M059J (cell line): ENCODE data around the gene MAB21L3.

DNA sequence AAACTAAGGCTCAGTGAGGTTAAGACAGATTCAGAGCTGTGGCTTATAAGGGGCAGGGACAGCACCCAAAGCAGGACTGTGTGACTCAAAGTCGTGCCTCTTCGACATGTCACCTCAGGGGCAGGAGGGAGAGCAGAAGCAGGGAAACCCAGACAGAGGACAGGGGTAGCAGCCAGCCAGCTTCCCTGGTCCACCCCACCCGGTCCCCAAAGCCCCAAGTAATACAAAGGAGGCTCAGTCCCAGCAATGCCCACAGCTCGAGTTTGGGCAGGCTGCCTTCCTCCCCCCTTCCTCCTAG lies 2.5 kb downstream of the RHOC start:
- RAMPAGE, long total RNA: no peak

DNA sequence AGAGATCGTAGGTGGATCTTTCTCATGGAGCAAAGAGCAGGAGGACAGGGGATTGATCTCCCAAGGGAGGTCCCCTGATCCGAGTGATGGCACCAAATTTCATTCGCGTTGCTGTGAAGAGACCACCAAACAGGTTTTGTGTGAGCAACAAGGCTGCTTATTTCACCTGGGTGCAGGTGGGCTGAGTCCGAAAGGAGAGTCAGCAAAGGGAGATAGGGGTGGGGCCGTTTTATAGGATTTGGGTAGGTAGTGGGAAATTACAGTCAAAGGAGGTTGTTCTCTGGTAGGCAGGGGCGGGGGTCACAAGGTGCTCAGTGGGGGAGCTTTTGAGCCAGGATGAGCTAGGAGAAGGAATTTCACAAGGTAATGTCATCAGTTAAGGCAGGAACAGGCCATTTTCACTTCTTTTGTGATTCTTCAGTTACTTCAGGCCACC lies 106.9 kb downstream of the TAFA3 start:
- RAMPAGE, long total RNA: no peak

DNA sequence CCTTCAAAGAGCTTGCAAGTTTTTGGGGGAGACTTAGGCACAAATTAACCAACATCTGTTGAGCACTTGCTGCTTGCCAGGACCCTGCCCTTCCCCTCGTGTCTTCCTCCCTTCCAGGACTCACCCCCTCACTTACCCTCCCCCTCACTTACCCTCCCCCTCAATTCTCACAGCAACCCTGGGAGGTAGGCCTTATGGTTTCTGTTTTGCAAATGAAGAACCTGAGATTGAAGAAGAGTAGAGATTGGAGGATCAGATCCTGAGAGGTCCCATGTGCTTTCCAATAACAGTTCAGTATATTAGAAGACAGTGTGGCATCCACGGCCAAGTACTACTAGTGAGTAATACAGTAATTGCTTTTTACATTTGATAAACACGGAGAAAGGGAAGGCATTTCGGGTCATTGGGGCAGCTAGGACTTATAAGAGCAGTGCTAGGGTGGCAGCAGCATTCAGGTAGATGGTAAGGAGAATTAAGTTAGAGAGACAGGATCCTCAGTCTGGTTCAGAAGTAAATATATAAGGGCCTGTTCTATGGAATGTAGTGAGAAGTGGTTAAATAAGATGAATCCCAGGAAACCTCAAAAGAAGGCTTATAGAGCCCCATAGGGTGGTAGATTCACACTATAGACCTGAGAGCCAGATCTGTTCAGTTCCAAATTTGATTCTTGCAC lies 1.5 kb upstream of the SLC16A1 start:
- RAMPAGE, long total RNA: no peak

GRCh38 chr1:112998826-112999491 lies 43.0 kb upstream of the SLC16A1 start:
- RAMPAGE, long total RNA: no peak

- RAMPAGE, long total RNA: no peak
Observed at GRCh38 chr1:113046476-113047185, 26.4 kb upstream of the LRIG2 start.

- RAMPAGE, long total RNA: no peak
Observed at GRCh38 chr1:113557440-113558071, 167.2 kb downstream of the MAGI3 start.

- RAMPAGE, long total RNA: no peak
Observed at GRCh38 chr1:113928146-113928839, 831 bp upstream of the HIPK1 start.

- RAMPAGE, long total RNA: no peak
Observed at GRCh38 chr1:113956957-113957431, 22.3 kb upstream of the OLFML3 start.

DNA sequence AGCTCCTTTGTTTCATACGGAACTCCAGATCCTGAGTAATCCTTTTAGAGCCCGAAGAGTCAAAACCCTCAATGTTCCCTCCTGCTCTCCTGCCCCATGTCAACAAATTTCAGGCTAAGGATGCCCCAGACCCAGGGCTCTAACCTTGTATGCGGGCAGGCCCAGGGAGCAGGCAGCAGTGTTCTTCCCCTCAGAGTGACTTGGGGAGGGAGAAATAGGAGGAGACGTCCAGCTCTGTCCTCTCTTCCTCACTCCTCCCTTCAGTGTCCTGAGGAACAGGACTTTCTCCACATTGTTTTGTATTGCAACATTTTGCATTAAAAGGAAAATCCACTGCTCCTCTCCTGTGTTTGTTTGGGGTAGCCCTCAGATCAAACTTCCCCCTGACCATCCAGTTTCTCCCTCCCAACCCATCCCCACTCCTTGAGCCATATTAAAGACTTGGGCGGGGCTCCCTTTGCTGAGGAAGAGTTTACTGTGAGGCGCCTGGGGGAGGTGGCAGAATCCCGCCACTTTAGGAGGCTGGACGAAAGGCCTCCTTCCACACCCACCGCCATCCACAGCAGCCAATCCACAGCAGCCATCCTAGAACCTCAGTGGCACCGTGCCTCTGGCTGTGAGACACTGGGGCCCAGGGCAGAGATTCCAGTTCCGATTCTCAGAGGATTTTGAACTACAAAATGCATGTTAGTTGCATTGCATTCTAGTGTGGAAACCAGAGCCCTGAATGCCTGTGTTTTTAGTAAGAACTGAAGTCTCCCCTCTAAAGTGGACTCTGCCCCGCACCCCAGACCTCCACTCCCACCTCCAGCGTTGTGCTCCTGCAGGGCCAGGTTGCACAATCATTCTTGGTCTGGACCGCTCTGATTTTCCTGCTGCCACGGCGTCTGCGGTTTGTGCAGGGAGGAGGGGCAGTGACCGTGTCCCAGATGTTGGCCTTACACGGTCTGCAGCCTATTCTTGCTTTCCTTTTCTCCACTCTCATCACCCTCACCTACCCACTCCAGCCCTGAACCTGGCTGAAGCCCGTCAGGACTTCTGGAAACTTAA lies 3.0 kb downstream of the OLFML3 start:
- RAMPAGE, long total RNA: no peak

GRCh38 chr1:114235942-114236276 lies 82.2 kb upstream of the SYT6 start:
- RAMPAGE, long total RNA: no peak

DNA sequence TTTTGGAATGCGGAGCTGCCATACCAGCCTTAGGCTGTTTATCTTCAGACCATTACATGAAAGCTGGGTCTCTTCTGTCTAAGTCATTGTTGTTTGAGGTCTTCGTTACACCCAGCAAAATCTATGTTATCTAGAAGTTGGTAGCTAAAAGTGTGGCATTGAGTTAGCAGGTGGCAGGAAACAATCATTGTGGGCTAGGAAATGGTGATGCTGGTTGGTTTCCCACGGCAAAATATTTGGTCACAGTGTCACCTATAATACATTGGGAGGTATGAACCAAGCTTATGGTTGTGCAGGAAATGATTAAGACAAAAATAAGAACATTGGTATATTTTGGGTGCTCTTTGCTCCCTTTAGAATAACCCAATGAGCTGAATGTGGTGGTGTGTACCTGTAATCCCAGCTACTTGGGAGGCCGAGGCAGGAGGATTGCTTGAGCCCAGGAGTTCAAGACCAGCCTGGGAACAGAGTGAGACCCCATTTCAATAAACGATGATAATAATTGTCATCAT lies 169.7 kb downstream of the TRIM33 start:
- RAMPAGE, long total RNA: no peak

DNA sequence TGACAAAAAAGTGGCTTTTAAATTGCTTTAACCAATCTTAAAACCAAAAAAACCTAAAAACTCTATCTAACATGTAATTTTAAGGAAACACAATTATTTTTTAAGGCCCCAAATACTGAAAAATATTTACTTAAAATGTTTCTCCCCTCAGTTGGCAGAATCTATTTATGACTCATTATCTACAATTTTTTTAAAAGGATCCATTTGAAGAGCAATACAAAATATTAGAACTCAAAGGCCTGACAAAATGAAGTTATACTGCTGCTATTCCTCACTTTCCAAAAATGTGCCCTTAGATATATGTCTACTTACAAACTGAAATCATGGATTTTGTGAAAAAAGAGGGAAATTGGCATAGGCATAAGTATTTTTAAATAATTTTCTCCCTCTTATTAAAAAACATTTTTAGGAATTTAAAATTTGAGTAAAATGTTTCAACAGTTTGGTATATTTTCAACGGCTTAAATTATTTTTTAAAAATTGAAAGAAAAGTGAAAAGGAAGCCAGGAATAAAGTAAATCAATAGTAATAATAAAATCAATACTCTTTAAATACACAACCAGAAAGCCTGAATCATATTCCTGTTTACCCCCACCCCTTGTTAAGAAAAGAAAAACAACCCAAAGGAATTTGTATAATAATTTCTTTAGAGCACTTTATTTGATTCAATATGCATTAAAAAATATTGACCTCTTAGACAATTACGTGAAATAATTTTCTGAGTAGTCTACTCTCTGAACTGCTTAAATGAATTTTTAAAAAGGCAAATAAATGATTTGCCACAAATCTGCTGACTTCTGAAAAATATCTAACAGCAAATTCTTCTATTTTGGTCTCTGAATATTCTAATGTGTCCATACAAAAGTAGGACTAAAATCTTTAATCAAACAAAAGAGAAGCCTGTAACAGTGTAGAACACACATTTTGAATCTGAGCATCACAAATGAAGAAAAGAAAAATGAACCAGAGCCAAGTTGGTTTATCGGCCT lies 115.4 kb downstream of the TRIM33 start:
- RAMPAGE, long total RNA: no peak

- RAMPAGE, long total RNA: no peak
Observed at GRCh38 chr1:115056163-115056889, 26.7 kb downstream of the TSHB start.

DNA sequence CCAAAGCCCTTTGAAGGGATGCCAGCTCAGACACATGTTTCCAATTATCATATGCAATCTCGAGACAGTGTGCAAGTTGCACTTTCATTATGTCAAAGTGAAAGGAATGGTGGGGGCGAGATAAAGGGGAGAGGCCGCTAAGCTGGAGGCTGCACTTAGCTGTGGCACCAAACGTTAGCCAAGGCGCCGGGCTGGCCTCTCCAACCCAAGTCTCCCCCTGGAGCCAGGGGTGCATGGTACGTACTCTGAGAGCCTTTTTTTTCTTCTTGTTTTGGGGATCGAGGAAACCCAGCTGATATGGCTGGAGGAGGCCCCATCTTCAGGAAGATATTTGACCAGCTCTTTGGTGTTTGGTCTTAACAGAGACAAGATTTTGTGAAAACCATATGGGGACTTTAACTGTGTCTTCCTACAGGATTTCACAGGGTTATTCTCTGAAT lies 57.9 kb downstream of the NGF start:
- RAMPAGE, long total RNA: no peak

DNA sequence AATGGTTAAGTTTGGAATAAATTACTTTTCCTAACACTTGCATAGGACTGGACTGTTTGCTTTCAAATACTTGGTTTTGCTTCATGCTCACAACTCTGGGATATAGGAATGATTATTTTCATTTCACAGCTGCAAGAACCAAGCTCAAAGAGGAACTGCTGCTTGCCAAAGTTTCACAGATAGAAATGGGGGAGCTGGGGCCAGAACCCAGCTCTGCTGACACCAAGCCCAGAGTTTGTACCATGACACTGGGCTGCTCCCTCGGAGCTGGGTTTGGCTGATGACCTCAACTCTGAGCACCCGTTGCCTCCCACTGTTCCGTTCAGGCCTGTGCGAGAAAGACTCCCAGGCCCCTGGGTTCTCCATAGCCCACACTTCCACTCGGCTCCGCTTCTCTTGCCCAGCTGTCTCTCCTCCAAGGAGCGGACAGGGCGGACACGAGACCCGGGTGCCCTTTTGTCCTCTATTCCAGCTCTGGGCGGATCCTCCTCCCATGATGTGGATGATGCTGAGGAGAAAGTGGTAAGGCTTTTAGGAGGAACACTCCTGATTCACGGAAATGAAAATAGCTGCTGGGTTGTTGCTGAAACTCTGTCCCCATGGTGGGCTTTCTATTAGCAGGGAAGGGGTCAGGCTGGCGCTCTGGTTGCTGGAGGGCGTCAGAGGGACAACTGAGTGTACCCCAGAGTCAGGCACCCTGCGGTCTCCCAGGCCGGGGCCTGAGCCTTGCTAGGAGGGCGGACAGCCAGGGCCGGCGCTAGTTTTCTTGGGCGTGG lies 55.1 kb downstream of the NGF start:
- RAMPAGE, long total RNA: no peak

GRCh38 chr1:115650862-115651373 lies 9.1 kb downstream of the VANGL1 start:
- RAMPAGE, long total RNA: no peak

- RAMPAGE, long total RNA: no peak
Observed at GRCh38 chr1:115666741-115667298, 25.1 kb downstream of the VANGL1 start.

- RAMPAGE, long total RNA: no peak
Observed at GRCh38 chr1:115714342-115715255, 53.9 kb downstream of the CASQ2 start.

- RAMPAGE, long total RNA: no peak
Observed at GRCh38 chr1:116066392-116066976, 44.7 kb upstream of the MAB21L3 start.

- RAMPAGE, long total RNA: no peak
Observed at GRCh38 chr1:116111216-116112092, at the start of gene MAB21L3. Gene MAB21L3 (plus strand): TSS chr1:116111399.